Melanocyte of skin (primary cell): ENCODE measurements around the gene CDC42EP4.

- CAGE, long polyA plus RNA, 2 experiments: no peak in any of the 2 experiments
Observed at GRCh38 chr17:70173561-70173943, 4.2 kb downstream of the KCNJ2 start.

DNA sequence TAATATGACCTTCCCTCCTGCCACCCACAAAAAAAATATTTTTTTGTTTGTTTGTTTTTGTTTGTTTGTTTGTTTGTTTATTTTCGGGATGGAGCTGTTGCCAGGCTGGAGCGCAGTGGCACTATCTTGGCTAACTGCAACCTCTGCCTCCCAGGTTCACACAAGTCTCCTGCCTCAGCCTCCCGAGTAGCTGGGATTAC lies 586.9 kb downstream of the KCNJ2 start:
- CAGE, long polyA plus RNA, 2 experiments: no peak in any of the 2 experiments

GRCh38 chr17:71071569-71072185 lies 902.3 kb downstream of the KCNJ2 start:
- CAGE, long polyA plus RNA, 2 experiments: no peak in any of the 2 experiments

GRCh38 chr17:71544873-71545375 lies 575.9 kb upstream of the SOX9 start:
- CAGE, long polyA plus RNA, 2 experiments: no peak in any of the 2 experiments

DNA sequence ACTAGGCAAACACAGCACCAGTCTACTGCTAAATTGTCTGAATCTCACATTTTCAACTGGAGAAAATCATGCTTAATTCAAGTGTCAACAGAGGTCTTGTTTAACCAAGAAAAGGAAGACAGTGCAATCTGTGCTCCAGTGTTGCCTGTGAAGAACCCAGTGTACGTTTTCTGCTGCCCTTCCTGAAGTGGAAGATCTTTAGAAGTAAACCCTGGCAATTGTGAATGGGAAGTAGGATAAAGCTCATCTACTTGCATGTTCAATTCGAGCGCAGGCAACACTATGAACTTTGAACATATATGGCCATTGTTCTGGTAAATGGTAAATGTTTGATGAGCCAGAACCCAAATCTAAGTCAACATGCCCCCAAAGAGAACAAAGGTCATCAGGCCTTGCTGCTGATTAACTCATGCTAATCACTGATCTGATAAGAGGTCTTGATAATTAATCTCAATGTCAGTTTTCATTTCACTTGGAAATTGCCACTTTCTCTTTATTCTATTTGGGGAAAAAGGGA lies 439.1 kb upstream of the SOX9 start:
- CAGE, long polyA plus RNA, 2 experiments: no peak in any of the 2 experiments

- CAGE, long polyA plus RNA, 2 experiments: no peak in any of the 2 experiments
Observed at GRCh38 chr17:72116140-72116658, 4.6 kb upstream of the SOX9 start.

- CAGE, long polyA plus RNA, 2 experiments: no peak in any of the 2 experiments
Observed at GRCh38 chr17:72337743-72337942, 216.8 kb downstream of the SOX9 start.

DNA sequence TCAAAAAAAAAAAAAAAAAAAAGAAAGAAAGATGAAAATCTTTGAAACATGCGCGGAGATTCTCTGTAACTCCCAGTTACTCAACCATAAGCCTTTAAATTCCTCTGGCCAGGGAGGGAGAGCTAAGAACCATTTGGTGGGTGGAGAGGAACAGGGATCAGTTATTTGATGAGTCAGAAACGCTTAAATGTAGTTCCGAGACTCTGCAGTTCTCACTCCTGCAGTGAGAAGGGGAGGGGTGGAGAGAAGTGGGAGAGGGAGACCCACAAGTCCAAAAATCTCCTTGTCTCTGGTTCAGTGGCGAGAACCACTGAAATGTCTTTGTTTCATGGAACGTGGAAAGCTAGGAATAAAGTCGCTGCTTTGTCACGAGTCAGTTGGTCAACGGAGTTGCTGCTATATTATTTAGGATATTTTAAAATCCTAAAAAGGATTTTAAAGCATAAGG lies 266.7 kb downstream of the SOX9 start:
- CAGE, long polyA plus RNA, 2 experiments: no peak in any of the 2 experiments

DNA sequence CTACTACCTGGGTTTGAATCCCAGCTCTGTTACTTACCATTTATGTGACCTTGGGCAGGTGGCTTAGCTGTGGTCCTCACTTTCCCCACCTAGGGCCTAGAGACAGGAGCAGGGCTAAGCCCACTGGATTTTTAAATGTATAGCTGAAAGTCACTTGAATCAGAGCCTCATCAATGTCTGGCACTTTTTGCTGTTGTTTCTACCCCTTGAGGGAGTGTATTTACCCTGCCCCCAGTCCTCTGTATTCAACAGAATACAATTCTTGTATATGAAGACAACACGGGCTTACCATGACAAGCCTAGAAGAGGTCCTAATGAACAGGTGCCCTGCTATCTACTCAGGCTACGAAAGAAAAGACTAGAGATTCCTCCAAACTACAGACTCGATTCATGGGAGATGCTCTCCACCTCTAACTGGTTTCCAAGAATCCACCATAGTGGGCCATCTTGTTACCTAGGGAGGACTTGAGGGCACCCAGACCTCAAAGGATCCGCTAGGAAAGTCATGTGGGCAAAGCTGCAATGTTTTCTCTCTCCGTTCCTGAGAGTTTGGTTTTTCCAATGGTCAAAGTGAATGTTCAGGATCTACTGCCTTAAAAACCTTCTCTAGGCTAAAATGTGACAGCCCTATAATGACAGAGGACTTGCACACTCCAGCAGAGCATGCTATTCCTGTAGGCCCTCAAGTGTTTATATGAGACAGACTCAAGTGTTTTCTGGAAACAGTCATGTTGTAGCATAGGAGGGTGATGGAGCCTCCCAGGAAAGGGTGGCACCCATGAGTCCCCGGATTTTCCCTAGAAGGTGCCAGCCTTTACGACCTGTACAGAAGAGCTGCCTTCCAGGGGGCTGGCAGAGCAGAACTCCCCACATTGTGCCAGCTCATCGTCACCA lies 437.4 kb downstream of the SOX9 start:
- CAGE, long polyA plus RNA, 2 experiments: no peak in any of the 2 experiments

GRCh38 chr17:72580413-72580990 lies 459.7 kb downstream of the SOX9 start:
- CAGE, long polyA plus RNA, 2 experiments: no peak in any of the 2 experiments

DNA sequence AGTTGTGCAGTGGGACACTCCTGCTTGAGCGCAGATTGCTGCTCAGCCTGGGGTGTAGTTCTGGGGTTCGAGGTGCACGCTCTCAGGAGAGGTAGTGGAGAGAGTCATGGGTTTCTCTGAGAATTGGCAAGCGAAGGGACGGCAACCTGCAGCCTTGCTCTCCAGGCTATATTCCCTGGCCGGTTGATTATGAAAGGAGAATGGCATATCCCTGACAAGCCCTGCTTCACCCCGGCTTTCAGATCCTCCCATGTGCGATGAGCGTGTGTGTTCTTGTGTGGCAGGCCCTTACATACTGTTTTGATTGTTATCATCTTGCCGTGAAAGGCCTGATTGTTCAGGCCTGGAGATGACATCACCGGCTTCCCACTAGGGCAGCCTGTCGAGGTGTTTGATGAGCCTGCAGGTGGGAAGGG lies 431.2 kb downstream of the SLC39A11 start:
- CAGE, long polyA plus RNA, 2 experiments: no peak in any of the 2 experiments

DNA sequence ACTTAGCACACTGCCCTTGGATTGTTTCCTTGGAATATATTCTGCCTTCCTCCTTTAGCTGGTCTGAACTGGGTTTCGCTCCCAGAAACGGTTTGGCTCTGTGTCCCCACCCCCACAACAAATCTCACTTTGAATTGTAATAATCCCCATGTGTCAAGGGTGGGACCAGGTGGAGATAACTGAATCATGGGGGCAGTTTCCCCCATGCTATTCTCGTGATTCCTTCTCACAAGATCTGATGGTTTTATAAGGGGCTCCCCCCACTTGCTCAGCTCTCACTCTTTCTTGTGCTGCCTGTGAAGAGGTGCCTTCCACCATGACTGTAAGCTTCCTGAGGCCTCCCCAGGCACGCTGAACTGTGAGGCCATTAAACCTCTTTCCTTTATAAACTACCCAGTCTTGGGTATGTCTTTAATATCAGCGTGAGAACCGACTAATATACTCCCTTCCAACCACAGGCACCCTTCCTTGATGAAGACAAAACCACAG lies 218.8 kb downstream of the SLC39A11 start:
- CAGE, long polyA plus RNA, 2 experiments: no peak in any of the 2 experiments

- CAGE, long polyA plus RNA, 2 experiments: no peak in any of the 2 experiments
Observed at GRCh38 chr17:73196380-73196864, 3.6 kb downstream of the COG1 start.

GRCh38 chr17:73283608-73284764 lies 22.3 kb upstream of the CPSF4L start:
- CAGE, long polyA plus RNA, 2 experiments: no peak in any of the 2 experiments

DNA sequence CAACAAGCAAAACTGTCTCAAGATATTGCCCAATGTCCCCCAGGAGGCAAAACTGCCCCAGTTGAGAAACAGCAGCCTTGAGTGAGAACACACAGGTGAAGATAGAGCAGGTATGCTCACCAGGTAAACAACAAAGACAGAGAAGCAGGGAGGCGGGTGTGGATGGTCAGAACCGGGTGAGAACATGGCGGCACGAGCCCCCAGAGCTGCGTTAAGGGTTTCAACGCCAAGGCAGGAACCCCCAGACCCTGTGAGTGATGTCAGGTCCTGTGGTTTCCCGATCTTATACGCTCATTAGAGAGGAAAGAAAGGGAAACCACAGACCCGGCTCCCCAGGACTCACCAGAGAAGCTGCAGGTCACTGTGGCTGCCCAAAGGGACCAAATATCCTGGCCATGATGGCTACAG lies 21.2 kb downstream of the CDC42EP4 start:
- CAGE, long polyA plus RNA, 2 experiments: no peak in any of the 2 experiments

DNA sequence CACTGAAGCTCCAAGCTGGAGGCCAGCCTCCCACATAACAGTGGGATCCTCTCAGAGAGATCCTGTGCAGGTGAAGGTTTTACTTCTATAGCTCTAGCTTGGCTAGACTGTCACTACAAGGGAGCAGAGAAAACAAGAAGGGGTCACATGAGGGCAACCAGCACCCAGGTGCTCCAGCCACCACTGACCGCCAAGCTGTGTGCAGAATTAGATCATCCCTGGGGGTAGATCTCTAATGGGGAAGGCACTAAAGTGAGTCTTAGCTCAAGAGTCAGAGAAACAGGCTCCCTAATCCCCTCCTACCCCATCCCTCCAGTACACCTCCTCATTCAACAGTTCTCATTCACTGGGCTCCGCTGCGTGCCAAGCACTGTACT lies 13.4 kb downstream of the CDC42EP4 start:
- CAGE, long polyA plus RNA, 2 experiments: no peak in any of the 2 experiments

- CAGE, long polyA plus RNA, 2 experiments: no peak in any of the 2 experiments
Observed at GRCh38 chr17:73311892-73312851, at the start of gene CDC42EP4. Gene CDC42EP4 (minus strand): TSS chr17:73312001.

DNA sequence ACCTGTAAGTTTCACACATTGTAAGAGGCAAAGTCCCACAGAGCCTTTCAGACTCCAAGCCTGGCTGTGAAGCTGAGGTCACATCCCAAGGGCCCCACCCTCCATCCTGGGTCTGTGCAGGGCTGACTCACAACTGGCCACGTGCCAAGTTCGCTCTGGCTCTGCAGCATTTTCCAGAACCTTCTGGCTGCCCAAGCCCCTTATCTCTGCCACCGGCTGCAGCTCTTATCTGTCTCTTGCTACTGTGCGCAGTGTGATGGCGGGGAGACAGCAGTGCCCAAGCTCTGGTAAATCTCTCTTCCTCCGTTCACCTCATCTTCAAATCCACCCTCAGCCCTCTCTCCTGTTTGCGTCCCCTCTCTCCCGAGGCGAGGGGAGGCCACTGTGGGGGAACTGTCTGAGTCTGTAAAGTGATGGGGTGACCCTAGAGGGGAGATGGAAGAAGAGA lies 162.6 kb upstream of the CDC42EP4 start:
- CAGE, long polyA plus RNA, 2 experiments: no peak in any of the 2 experiments

- CAGE, long polyA plus RNA, 2 experiments: no peak in any of the 2 experiments
Observed at GRCh38 chr17:73546844-73547394, 97.3 kb downstream of the SDK2 start.

GRCh38 chr17:73984859-73985240 lies 218.6 kb upstream of the RPL38 start:
- CAGE, long polyA plus RNA, 2 experiments: no peak in any of the 2 experiments